Measurements from ENCODE around the genes ZFYVE27, SFRP5 and BLOC1S2.

DNA sequence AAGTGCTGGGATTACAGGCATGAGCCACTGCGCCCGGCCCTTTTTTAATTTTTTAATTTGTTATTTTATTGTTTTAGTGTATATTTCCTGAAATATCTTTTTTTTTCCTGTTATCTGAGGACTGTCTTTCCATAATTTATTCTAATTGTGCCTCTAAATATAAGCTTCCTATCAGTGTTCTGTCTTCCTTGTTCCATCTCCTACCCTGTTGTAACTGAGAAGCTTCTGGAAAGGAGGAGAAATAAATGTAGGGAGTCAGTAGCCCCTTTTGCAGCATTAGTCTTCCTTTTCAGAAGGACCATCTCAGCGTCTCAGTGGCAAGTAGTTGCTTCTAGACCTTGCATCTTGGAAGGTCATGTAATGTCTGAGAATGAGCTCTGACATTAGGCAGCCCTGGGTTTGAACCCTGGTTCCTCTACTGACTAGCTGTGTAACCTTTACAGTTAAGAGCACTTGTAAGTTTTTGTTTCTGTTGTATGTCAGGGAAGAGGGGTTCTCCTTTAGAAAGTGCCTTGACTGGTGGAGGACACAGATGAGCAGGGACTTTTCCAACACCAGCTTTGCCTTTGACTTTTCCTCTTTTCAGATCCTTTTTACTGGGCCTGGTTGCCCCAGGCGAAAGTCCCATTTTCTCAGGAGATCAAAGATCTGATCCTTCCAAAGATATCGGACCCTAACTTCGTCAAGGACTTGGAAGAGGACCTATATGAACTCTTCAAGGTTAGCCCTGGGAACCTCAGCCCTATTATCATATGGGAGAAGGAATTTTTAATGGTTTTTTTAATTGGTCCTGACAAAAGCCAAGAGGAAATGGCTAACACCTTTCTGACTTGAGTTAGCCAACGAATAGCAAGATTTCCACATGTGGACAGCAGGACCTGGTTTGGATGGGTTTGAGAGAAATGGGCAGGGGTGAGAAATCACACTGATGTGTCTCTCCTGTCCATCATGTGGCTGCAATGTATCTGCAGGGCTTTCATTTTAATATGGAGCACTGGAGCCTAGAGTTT lies 20.9 kb downstream of the AVPI1 start:
- RRBS, result no CpG with 5 or more reads among the region's 7 CpGs

DNA sequence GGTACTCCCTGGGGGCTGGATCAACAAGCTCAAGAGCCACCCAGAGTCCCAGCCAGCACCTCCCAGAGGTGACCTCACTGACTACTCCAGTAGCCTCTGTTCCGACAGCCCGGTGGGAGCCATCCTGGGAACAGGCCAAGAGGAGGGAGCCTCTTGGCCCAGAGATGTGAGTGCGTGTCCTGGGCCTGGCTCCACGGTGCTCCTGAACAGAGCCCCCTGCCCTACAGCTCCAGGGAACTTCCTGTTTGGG lies 6.0 kb upstream of the MARVELD1 start:
- RRBS, result no CpG with 5 or more reads among the region's 4 CpGs

- RRBS, result no CpG with 5 or more reads among the region's 10 CpGs
Observed at GRCh38 chr10:97718581-97719303, 5.2 kb downstream of the MARVELD1 start.

DNA sequence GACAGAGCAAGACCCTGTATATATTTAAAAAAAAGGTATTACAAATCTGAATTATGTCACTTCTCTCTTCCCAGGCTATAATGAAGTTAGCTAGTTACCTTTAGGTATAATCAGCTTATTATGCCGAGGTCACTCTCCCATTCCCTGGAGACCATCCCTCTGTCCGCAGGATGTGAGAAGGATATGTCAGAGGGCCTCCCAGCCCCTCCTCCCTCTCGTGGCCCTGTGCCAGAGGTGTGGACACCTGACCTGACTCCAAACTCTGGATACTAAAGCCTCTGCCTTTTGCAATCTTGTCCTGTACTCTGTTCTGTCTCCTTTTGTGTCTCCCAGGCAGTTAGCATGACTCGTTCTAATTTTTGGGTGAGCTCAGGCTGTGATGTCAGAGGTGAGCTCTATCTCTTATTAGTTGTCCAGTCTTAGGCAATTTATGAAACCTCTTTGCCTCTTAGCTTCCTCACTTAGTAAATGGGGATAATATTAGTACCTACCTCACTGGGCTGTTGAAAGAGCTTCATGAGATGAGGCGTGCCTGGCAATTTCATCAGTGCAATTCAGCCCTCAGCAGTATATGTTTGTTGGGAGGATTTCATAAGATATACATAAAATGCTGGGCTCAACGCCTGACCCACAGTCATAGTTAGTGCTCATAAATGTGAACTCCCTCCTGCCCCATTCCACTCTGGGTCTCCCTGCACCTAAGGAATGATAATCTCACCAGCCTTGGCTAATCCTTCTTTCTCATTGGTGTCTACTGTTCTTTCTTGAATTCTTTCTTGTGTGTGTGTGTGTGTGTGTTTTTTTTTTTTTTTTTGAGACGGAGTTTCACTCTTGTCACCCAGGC lies 10.9 kb downstream of the MARVELD1 start:
- RRBS, result no CpG with 5 or more reads among the region's 7 CpGs

- RRBS, result no CpG with 5 or more reads among the region's 10 CpGs
Observed at GRCh38 chr10:97726543-97727283, 10.2 kb upstream of the ZFYVE27 start.

DNA sequence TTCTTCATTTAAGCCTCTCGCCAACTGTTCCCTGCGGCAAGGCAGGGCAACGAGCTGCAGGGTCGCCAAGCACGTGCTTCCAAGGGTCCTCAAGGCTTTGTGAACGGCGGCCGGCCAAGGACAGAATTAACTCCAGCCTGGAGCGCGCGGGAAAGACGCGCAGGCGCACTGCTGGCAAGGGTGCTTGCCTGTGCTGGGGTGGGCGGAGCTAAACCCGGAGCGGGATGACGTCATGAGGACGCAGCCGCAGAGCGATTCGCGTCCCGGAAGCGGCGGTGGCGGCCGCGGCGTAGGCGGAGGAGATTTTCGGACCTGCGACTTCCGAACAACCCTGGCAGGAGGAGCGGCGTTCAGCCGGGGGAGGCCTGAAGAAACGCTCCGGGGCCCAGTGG lies at the start of gene ZFYVE27:
Gene ZFYVE27 (plus strand): TSS at position 254 of the 392 bp plus-strand sequence.
- RRBS, result 1% methylated on average over 25 of the region's 39 CpGs

- RRBS, result 4% methylated on average over 7 of the region's 39 CpGs
Observed at GRCh38 chr10:97771906-97772383, at the start of gene SFRP5. SFRP5 (minus strand) TSS chr10:97771999.

DNA sequence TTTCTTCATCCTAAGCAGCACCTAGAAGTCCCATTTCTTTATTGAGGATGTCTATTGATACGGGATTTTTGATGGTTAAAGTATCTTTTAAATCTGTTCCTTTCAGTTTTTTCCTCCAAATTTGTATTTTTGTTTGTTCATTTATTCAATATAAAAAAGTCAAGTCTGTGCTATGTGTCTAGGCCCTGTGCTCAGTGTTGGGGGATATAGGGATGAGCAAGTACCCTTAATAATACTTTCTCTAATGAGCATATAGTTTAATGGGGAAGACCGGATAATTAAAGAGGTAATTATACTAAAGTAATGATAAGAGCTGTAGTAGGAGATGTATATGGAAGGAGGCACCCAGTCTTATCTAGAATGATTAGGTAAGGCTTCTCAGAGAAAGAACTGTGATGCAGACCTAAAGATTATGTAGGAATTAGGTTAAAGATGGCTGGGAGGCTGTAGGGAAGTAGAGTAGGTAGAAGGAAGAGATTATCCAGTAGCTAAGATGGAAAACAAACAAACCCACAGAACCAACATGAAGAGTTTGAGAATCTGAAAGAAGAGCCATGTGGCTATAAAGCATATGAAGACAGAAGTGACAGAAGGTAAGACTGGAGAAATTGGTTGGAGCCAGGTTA lies 50.7 kb downstream of the R3HCC1L start:
- RRBS, result no CpG with 5 or more reads among the region's 2 CpGs

DNA sequence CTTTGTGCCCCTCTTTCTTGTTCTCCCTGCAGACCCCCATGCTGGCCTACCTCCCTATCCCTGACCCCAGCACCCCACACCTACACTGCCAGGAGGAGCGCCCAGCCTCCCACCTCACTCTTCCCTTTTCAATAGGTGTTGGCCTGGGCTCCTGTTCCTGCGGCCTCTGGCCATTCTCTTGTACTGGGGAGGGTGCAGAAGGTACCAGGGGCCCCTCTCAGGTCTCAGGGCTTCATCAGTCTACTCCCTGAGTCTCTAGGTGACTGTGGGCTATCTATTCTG lies 32.6 kb upstream of the LOXL4 start:
- RRBS, result no CpG with 5 or more reads among the region's 2 CpGs

- RRBS, result no CpG with 5 or more reads among the region's 6 CpGs
Observed at GRCh38 chr10:99432542-99433378, 2.3 kb upstream of the GOT1 start.

DNA sequence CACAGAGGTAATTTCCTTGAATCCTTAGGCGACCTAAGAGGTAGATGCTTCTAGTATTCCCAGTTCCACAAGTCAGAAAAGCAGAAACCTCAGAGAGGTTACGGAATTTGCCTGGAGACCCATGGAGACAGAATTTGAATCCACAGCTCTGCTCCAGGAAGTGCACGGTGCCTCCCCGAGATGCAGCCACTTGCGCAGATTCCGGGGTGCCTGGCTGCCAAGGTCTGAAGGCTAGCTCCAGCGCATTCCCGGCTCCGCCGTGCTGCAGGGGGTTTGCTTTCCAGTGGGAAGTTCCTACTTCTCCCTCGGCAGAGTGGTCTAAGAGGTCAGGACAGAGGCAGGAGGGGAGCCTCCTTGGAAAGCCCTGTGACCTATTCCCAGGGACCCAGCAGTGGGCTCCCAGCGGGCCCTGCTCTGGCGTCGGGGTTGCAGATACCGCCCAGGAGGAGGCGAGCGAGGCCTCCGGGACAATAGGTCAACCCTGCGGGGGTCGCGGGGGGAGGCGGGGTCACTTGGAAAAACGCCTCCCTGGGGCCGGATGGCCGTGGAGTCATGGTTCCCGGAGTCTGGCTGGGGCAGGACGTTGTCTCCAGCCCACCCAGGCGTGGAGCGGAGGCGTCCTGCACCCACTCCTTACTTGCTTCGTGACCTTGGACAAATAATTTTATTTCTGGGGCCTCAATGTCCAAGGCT lies 10.0 kb upstream of the NKX2-3 start:
- RRBS, result 4% methylated on average over 10 of the region's 31 CpGs

DNA sequence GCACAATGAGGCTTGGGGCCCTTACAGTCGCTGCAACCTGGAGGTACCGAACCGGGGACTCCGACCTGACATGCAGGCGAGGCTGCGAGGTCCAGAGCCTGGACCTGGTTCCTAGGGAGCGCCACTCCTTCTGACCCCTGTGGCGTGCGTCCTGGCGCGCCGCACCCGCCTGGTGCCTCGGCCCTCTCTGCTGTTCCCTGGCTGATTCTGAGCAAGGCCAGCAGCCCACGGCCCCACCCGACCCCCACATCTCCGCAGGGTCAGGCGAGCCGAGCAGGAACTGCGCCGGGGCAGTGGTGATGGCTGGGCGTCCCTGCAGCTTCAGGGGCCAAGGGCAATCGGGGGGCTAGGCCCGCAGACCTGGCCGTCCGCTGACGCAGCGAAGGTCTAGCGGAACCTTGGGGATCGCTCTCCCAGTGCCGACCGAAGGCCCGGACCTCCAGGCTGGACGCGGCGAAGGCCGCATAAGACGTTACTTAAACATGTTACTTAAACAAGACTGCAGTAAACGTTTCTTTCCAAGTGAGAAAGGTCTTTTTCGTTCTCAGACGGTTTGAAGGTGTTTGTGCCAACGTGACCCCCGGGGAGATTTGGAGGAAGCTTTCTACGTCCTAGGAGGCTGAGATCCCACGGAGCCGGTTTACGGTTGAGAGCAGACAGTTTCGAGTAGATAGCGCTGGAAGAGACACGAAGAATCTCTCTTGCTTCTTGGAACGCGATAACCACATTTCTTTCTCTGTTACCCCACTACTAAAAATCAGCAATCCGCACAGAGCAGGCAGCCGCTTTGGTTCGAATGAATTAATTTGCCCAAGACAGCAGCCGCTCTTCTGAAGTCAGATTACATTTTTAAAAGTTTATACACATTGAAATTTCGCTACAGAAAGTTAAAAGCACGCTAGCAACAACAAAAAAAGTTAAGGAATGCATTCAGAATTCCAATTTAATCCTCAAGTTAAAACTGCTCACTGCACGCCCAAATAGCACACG lies 5.0 kb upstream of the NKX2-3 start:
- RRBS, result no CpG with 5 or more reads among the region's 60 CpGs

GRCh38 chr10:99540418-99541225 lies 7.9 kb downstream of the NKX2-3 start:
- RRBS, result 24% methylated on average over 21 of the region's 61 CpGs

DNA sequence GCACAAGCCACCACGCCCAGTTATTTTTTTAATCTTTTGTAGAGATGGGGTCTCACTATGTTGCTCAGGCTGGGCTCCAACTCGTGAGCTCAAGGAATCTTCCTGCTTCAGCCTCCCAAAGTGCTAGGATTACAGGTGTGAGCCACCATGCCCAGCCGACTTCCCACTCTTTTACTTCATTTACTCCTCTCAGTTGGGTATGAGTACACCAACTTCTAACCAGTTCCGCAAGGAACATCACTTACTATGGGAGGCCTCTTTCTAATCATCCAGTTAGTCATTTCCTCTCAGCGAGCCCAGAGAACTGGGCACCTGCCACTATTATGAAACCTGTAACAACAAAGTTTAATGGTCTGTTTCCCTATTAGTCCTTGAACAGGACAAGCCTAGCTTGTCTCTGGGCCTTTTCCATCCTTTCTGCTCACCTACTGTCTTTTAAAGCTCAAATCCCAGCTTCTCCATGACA lies 88.9 kb downstream of the DNMBP start:
- RRBS, result no CpG with 5 or more reads among the region's 5 CpGs

GRCh38 chr10:99927702-99928288 lies 82.0 kb downstream of the DNMBP start:
- RRBS, result no CpG with 5 or more reads among the region's 3 CpGs

DNA sequence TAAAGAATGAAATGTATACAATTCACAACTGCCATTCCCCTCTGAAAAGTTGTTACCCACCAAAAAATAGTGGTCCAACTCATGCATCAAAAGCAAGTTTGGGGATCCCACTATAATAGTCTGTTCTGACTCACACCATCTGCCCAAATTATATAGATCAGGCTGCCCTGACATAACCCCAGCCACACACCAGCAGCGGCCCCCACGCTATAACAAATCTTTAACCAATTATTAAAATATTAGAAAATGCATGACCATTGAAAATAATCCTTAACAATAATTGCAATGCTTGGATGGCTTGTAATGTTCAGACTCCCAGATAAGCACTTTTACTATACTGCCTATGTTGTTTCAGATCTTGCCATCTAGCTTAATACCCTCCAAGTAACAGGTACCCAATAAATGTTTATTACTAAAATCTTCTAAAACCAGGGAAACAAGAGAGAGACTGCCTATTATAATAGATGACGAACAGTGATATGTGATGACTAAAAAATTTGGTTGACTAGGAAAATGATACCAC lies 1.8 kb upstream of the ERLIN1 start:
- RRBS, result no CpG with 5 or more reads among the region's 3 CpGs

DNA sequence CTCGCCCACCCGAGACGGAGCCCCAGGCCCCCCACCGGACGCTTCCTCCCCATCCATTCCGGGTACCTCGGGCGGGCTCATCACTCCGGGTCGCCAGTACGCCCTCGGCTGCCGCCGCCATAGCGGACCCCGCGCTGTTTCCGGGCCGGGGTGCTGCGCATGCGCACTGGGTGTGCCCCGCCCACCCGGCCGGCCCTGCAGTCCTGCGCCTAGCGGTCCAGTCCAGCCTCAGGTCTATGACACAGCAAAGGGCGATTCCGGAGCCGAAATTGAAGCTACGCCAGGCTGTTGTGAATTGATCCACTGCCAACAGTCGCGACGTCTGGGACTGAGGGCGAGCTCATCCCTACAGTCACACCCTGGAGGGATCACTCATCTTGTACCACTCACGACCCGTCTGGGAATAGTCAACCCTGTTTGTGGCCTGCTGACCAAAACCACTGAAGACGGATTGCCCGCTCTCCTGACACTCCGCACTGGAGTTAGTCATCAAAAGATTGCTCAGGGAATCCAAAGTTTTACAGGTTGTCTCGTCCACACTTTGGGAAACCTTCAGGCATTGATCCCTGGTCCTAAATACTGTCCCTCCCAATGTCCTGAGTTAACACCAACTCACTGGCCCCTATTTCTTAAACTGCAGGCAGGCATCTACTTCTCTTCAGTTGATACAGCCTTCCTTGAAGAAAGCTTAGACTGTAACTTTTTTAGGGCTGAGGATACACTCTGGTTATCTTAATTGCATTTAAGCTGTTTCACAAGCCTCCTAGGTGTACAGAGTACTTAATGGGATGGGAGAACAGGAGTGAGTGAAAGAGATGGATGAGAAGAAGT lies at the start of gene BLOC1S2:
Gene BLOC1S2 (minus strand): TSS at position 142 of the 831 bp plus-strand sequence.
- RRBS, result under 1% methylated on average over 20 of the region's 40 CpGs